Body of pancreas (tissue), 2 donors: Measurements from ENCODE around the gene SMARCAL1.

DNA sequence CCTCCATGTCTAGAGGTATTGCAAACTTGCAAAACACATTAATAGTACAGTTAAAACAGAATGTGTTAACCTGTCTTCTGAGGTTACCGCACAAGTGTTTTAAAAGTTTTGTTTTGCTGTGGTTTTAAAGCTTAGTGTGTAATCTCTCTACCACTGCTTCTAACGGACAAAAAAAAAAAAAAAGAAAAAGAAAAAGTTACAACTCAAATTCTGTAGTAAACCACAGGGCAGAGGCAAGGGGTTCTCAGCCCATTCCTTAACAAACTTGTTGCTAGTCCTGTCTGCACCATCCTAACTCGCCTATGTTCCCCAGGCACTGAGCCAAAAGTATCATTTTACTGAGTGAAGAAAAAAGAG, 47.3 kb downstream of the IKZF2 start:
- PRO-cap, result no peak
- RAMPAGE, long total RNA, 2 experiments, result no peak in any of the 2 experiments

- PRO-cap, result no peak
- RAMPAGE, long total RNA, 2 experiments, result no peak in any of the 2 experiments
Measured at GRCh38 chr2:213104451-213104994, 46.9 kb downstream of the IKZF2 start.

DNA sequence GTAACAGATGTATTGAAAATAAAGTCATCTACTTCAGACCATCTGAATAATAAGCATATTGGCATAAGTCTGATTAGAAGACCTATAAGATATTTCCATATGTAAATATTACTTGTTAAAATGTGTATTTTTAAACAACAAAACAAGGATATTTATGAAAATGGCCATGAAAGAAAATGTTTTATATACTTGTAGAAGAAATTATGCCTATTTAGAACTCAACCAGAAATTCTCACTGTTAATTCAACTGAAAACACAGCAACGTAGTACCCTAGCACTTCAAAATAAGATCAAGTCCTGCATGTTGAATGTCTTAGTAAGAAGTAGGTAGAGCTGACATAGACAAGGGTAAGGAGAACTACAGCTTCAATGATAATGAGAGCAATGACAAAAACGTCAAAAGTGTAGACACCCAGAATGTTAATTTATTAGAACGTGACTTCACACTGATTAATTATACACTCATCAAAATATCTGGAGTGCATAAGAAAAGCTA, 13.8 kb downstream of the IKZF2 start:
- PRO-cap, result no peak
- RAMPAGE, long total RNA, 2 experiments, result no peak in any of the 2 experiments

DNA sequence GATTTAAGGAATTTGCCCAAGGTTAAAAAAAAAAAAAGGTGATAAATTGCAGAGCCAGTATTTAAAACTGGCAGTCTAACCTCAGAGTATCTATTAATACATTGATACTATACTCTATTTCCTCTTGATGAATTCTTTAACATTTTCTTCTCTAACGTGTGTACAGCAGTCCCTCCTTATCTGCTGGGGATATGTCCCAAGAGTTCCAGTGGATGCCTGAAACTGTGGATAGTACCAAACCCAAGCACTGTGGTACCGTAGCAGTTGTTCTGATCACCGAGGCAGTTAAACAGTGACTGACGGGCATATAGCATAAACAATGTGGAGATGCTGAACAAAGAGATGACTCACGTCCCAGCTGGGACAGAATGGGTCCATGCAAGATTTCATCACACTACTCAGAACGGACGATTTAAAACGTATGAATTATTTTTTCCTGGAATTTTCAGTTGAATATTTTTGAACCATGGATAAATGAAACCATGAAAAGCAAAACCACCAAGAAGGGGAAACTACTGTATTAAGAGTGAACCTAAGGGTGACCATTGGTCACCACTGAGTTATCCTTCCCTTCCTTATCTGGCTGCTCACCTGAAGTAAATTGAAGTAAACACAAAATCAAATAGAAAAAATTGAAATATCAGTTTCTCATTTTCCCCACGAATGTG, 54.4 kb upstream of the SPAG16 start:
- PRO-cap, result no peak
- RAMPAGE, long total RNA, 2 experiments, result no peak in any of the 2 experiments

GRCh38 chr2:215344600-215345096, 32.8 kb downstream of the ATIC start:
- PRO-cap, result no peak
- RAMPAGE, long total RNA, 2 experiments, result no peak in any of the 2 experiments

GRCh38 chr2:215367851-215368132, 55.9 kb downstream of the ATIC start:
- PRO-cap, result no peak
- RAMPAGE, long total RNA, 2 experiments, result no peak in any of the 2 experiments

DNA sequence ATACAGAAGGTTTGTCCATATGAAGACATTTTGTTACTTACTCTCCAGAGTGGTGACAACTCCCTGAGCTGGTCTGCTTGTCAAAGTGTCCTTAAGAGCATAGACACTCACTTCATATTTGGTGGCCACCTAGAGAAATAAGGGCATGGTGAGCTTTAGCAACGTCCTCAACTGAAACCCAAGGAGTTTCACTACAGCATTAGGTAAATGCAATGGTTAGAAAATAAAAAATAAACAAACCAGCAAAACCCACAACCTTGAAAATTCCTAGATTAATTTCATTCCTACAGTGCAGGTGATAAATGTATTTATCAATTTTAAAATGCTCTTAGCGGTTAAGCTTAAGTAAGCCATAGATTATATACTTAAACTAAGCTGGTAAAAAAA, 57.7 kb downstream of the FN1 start:
- PRO-cap, result no peak
- RAMPAGE, long total RNA, 2 experiments, result no peak in any of the 2 experiments

DNA sequence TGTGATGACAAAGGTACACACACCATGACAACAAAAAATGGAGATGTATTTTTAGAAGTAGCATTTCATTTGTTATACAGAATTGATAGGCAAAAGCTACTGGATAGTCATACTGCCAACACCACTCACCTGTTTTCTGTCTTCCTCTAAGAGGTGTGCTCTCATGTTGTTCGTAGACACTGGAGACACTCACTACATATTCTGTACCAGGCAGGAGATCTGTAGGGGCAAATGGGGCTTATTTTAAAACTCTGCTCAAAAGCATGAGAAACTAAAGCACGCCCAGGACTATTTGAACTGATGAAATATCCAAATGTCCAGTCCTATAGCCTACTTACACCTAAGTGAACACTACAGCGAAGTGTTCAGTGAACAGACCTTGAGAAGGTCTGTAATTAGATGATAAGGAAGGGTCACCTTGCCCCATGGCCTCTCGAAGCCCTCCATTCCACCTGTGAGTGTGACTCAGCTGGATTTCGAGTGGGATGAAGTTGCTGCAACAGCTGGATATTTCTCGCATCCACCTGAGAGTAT, 47.7 kb downstream of the FN1 start:
- PRO-cap, result no peak
- RAMPAGE, long total RNA, 2 experiments, result no peak in any of the 2 experiments

- PRO-cap, result no peak
- RAMPAGE, long total RNA, 2 experiments, result no peak in any of the 2 experiments
Measured at GRCh38 chr2:215437240-215437585, 1.3 kb upstream of the FN1 start.

DNA sequence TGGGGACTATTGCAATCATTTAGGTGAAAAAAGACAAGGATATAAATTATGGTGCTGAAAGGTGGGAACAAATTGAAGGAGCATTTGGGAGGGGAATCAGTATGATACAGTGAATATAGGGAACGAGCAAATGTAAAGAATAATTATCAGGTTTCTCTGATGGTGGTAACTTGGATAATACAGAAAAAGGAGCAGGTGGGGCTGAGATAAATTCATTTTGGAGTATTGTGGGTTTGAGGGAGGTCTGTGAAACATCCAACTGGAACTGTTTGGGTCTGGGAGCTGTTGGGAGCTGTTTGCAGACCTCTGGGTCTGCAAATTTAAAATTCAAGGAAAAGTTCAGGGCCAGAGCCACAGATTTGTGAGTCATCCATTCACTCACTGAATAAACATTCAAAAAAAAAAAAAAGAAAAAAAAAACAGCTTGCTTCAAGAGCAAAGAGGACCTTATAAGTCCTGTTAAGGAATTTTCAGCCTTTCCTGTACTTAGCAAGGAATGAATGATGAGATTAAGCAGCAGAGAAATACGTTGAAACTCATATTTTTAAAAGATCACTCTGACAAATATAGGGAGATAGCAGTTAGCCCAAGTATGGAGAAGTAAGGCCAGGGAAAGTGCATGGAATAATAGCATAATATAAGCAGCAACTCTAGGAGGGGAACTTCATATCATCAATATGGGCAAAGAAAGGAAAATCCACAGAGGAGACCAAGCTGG, 257.6 kb upstream of the FN1 start:
- PRO-cap, result no peak
- RAMPAGE, long total RNA, 2 experiments, result no peak in any of the 2 experiments

GRCh38 chr2:215758681-215759106, 254.7 kb downstream of the MREG start:
- PRO-cap, result no peak
- RAMPAGE, long total RNA, 2 experiments, result no peak in any of the 2 experiments

DNA sequence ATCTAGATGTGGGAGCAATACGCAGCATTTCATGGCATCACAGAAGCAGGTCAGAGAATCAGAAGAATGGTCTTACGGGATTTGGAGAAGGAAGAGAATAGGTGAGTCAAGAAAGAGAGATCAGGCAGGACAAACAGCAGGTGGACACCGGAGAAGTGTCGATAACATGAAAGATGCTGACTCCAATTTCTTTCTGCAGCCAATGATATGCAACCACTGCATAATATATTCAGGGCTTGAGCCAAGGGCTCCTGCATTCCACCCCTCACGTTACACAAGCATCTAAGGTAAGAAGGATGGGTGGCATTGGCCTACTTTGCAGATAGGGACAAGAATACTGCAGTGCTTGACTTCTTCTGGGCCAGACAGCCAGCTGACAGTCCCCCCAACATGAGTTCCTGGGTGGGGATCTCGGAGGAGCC, 13.5 kb downstream of the MREG start:
- PRO-cap, result no peak
- RAMPAGE, long total RNA, 2 experiments, result no peak in any of the 2 experiments

- PRO-cap, result unidirectional peak, minus-strand start at chr2:216015741
- RAMPAGE, long total RNA, 2 experiments, result no peak in any of the 2 experiments
Measured at GRCh38 chr2:216015561-216015896, 2.2 kb upstream of the MREG start.

DNA sequence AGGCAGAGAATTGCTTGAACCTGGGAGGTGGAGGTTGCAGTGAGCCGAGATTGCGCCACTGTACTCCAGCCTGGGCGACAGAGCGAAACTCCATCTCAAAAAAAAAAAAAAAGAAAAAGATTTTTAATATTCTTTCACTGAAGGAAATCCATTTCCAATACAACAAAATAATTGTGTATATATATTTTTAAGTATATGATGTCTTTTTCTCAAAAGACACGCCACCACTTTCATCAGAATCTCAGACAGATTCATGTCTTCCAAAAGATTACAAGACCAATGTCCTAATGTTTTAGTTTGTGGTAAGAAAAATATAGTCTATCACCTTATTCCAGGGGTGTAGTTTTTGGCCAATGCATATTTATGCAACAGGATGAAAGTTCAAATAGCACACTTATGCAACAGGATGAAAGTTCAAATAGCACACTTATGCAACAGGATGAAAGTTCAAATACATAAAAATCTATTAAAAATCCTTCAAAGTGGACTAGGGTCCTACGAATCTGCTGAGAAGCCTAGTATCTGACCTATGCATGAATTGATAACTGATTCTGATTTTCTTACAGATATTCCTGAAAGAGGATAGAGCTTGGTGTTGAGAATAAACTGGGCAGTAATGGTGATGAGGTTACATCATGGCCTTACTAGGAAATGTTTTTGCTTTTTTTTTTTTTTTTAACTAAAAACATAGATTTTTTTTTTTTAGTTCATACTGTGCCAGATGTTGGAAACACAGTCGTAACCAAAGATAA, 2.9 kb downstream of the PECR start:
- PRO-cap, result no peak
- RAMPAGE, long total RNA, 2 experiments, result no peak in any of the 2 experiments

DNA sequence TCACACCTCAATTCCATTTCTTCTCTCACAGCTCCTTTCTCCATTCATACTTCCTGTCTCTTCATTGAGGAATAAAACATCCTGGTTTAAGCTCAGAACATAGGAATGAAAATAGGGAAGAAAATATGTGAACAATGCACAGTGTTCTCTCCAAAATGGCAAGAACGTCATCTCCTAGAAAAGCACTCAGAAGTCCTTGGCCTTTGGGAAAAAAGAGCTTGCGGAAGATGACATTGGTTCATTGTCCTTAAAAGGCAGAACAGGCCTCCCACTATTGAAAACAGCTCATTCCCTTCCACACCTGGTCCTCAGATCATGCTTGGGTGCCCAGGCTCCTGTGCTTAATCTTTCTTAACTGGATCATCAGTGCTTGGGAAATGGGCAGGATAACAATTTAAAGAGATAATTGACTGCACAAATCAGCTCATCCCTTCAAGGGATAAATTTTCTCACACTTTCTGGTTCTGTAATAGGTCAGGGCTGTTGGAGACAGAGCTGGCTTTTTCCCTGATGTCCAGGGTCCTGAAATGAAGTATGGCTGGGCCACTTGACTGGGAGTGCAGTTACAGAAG, 69.2 kb downstream of the MARCHF4 start:
- PRO-cap, result no peak
- RAMPAGE, long total RNA, 2 experiments, result no peak in any of the 2 experiments

- PRO-cap, result no peak
- RAMPAGE, long total RNA, 2 experiments, result start-site peak on the plus strand in 2 of 2 experiments, at chr2:216412429-216412775 at its widest, 29 to 46 reads per replicate
Measured at GRCh38 chr2:216411985-216413029, at the start of gene SMARCAL1. Gene SMARCAL1, plus strand, starts transcription at chr2:216412484.

DNA sequence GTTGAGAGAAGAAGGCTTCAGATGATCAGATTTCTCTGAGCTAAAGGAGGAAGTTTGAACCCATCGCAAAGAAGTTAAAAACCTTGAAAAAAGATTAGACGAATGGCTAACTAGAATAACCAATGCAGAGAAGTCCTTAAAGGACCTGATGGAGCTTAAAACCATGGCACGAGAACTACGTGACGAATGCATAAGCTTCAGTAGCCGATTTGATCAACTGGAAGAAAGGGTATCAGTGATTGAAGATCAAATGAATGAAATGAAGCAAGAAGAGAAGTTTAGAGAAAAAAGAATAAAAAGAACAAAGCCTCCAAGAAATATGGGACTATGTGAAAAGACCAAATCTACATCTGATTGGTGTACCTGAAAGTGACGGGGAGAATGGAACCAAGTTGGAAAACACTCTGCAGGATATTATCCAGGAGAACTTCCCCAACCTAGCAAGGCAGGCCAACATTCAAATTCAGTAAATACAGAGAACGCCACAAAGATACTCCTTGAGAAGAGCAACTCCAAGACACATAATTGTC, 42.7 kb upstream of the RPL37A start:
- PRO-cap, result no peak
- RAMPAGE, long total RNA, 2 experiments, result no peak in any of the 2 experiments

- PRO-cap, result no peak
- RAMPAGE, long total RNA, 2 experiments, result no peak in any of the 2 experiments
Measured at GRCh38 chr2:216503396-216504387, 5.0 kb downstream of the RPL37A start.

GRCh38 chr2:216540737-216541529, 42.3 kb downstream of the RPL37A start:
- PRO-cap, result no peak
- RAMPAGE, long total RNA, 2 experiments, result no peak in any of the 2 experiments

DNA sequence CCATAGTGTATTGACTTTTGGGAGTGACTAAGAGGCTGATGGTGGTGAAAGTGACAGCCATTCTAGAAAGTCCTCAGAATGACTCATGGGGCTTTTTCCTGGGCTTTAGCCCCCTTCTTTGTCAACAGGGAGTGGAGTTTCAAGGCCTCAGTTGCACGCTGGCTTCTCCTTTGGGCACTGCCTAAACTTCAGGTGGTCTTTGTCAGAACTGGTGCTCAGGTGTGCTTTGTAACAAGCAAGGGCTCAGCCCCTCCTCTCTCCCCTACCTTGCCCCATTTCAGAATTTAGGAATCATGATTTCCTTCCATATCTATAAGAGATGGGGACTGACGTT, 61.3 kb upstream of the IGFBP2 start:
- PRO-cap, result no peak
- RAMPAGE, long total RNA, 2 experiments, result no peak in any of the 2 experiments